ENCODE measurements around a stretch of chr12.

GRCh38 chr12:124684473-124684895 is 117.1 kb upstream of the NCOR2 start:
- PRO-cap: no peak
- RRBS: no CpG with 5 or more reads among the region's 9 CpGs

- PRO-cap: no peak
- RRBS: no CpG with 5 or more reads among the region's 12 CpGs
Measured at GRCh38 chr12:124694597-124695444, 127.4 kb upstream of the NCOR2 start.

DNA sequence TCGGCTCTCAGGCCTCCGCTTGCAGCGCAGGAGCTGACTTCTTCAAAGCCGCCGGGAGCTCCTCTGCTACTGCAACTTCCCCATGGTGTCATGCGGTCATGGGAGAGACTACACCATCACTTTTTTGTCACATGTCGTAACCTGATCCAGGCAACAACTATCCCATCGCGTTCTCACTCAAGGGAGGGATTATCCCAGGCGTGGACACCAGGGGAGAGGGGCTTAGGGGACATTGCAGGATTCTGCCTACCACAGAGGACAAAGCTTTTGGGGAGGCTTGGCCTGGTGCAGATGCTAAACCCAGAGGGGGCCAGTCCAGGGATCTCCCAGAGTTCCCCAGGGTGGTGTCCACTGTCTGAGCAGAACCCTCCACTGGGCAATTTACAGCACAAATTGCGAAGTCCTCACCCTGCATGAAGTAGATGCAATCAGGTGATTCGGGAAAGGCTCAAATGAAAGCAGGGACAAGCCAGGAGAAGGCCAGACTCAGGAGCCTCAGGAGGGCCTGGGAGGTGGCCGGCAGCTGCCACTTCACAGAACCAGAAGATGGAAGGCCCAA is 129.1 kb downstream of the SCARB1 start:
- PRO-cap: no peak
- RRBS: 97% methylated on average over 4 of the region's 13 CpGs

DNA sequence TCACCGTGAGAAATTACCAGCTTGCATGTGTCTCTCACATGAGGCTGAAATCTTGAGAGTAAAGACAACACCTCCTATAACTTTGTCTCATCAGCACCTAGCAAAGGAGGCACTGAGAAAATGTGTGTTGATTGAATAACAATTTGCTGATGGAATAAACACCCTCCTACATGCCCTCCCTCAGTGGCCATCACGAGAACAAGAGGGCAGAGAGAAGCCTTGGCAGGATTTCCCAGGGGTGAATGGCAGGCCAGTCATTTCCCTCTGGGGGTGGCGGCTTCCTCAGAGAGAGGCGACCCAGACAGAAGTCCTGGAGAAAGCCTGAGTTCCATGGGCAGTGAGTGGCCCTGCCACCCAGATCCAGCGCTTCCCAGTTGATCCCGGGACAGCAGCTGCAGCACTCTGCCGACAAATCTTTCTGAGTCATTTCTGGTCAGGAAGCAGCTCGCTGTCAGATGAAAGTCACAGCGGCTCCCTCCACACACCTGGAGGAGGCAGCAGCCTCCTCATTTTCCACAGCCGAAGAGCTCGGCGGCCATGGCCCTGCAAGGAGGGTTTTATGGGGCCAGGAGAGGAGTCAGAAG is 123.0 kb downstream of the SCARB1 start:
- PRO-cap: no peak
- RRBS: no CpG with 5 or more reads among the region's 12 CpGs

GRCh38 chr12:124828177-124829211 is 35.2 kb downstream of the SCARB1 start:
- PRO-cap: bidirectional peak, plus-strand start at chr12:124828505, minus-strand start at chr12:124828372; bidirectional peak, plus-strand start at chr12:124828921, minus-strand start at chr12:124828719
- RRBS: no CpG with 5 or more reads among the region's 22 CpGs

- PRO-cap: no peak
- RRBS: no CpG with 5 or more reads among the region's 8 CpGs
Measured at GRCh38 chr12:124938399-124939047, 24.1 kb upstream of the UBC start.

- PRO-cap: no peak
- RRBS: 97% methylated on average over 11 of the region's 50 CpGs
Measured at GRCh38 chr12:125024824-125026046, 31.8 kb downstream of the BRI3BP start.

GRCh38 chr12:125124606-125125150 is 59.4 kb downstream of the AACS start:
- PRO-cap: no peak
- RRBS: no CpG with 5 or more reads among the region's 10 CpGs

GRCh38 chr12:125128417-125129503 is 57.4 kb upstream of the TMEM132B start:
- PRO-cap: no peak
- RRBS: no CpG with 5 or more reads among the region's 27 CpGs

- PRO-cap: no peak
- RRBS: 27% methylated on average over 3 of the region's 22 CpGs
Measured at GRCh38 chr12:125194194-125195037, 8.2 kb downstream of the TMEM132B start.

DNA sequence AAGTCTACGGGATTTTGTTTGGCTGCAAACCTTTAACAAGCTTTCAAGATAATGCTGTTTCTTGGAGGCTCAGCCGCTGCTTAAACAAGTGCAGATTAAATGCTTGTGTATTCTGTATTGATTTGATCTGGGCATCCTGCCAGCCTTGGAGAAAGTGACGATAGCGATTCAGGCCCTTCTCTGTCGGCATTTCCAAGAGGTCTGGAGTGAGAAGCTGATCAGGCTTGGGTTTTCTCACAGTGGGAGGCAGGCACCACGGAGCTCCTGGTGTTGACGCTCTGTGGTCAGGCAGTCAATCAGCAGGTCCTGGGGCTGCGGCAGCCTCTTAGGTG is 34.2 kb downstream of the TMEM132B start:
- PRO-cap: no peak
- RRBS: no CpG with 5 or more reads among the region's 8 CpGs

- PRO-cap: no peak
- RRBS: no CpG with 5 or more reads among the region's 9 CpGs
Measured at GRCh38 chr12:126156728-126157304, 970.6 kb downstream of the TMEM132B start.

DNA sequence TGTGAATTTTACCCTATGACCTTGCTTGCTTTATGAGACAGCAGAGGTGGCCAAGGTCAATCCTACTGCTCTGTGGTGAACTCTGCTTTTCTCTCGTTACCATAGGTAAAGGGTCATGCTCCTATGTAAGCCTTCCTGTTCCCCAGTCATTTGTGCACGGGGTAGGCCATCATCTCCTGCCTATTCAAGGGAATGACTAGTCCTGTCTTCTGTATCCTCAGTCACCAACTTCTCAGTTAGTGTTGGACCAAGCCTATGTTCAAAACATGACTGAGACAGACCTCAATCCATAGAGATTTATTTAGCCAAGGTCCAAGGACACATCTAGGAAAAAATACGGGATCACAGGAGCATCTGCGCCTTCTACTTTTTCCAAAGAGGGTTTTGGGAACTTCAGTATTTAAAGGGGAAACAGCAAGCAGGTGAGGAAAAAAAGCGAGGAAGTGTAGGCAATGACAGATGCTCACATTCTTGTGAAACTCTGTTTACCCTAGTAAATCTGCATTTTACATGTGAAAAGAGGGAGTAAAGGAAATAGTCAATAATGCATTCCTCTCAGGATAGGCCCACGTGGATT is 1119.5 kb upstream of the TMEM132C start:
- PRO-cap: no peak
- RRBS: no CpG with 5 or more reads among the region's 6 CpGs

- PRO-cap: no peak
- RRBS: no CpG with 5 or more reads among the region's 6 CpGs
Measured at GRCh38 chr12:127528351-127528722, 738.6 kb upstream of the TMEM132C start.

GRCh38 chr12:128265427-128265966 is 1.5 kb upstream of the TMEM132C start:
- PRO-cap: no peak
- RRBS: 40% methylated on average over 1 of the region's 10 CpGs

GRCh38 chr12:128265971-128266668 is 850 bp upstream of the TMEM132C start:
- PRO-cap: no peak
- RRBS: no CpG with 5 or more reads among the region's 33 CpGs

DNA sequence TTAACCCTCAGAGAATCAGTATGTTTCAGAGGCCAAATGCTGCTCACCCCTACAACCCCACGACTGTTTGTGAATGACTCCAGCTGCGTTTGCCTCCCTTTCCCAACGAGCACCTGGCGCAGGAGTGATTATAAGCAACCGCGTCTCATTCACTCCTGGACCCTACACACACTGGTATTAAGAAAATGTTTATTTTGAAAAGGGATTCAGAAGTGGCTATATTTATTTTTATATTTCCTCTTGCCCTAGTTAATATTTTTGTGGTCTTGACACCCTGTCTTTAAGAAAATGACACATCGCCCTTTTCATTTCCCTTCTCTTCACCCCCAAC is 77.9 kb downstream of the SLC15A4 start:
- PRO-cap: no peak
- RRBS: no CpG with 5 or more reads among the region's 7 CpGs

GRCh38 chr12:128813103-128813760 is 10.5 kb downstream of the SLC15A4 start:
- PRO-cap: no peak
- RRBS: no CpG with 5 or more reads among the region's 12 CpGs

- PRO-cap: no peak
- RRBS: no CpG with 5 or more reads among the region's 12 CpGs
Measured at GRCh38 chr12:128817524-128818507, 5.9 kb downstream of the SLC15A4 start.

GRCh38 chr12:128819778-128820630 is 3.8 kb downstream of the SLC15A4 start:
- PRO-cap: no peak
- RRBS: no CpG with 5 or more reads among the region's 13 CpGs